ENCODE measurements around a stretch of chr1.

DNA sequence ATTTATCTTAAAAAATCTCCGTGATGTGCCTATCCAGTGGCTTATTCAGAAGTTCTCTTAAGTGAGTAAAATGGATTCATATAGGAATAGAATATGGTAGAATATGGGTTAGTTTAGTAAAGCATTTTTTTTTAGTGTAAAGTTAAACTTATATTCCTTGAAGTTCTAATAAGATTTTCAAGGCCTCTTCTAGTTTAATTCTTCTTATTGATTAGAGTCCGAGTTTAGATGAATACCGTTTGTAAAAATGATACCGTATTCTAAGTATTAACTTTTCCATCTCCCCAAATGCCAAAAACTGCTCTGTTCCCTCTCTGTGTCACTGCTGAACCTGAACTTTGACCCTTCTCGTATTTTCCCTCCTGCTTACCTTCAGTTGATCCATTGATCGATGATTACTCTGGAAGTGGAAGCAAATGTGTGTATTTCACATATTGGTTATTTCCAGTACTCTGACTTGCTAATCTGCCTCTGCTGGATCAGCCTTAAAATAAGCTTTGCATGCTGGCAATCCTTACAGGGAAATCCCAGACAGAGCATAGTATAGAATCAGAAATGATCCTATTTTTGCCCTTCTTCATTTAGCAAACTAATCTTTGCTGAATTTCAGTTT is 68.5 kb downstream of the KIF1B start:
- RRBS: no CpG with 5 or more reads among the region's 6 CpGs

DNA sequence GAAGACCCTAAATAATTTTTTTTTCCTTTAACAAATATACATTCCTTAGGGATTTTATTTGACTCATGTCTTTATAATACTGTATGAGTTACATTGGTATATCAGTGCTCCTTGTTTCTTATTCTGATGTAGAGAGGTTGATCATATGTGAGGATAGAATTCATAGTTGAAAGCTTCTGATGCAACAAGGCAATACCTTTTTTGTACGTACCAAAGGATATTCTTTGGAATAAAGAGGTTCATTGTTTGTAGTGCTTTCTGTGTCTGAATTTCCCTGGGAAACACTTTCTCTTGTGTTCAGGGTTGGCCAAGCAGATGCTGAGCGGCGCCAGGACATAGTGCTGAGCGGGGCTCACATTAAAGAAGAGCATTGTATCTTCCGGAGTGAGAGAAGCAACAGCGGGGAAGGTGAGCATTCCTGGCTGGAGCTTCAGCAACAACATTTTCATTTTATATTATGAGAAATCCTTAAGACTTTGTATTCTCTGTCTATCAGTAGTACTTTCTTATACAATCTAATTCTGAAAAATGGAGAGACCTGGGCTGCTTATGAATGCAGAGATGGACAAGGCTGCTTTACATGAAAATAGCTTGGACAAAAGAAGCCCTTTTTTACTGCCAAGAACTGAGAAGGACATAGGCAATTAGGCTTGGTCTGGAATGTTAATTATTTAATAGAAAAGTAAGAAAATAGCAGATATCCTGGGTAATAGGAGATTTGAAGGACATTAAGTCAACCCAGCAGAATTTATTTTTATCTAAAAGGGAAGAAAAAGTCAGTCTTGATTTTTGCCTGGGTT is 85.2 kb downstream of the KIF1B start:
- RRBS: no CpG with 5 or more reads among the region's 6 CpGs

- RRBS: no CpG with 5 or more reads among the region's 3 CpGs
Measured at GRCh38 chr1:10310585-10311095, 88.2 kb upstream of the PGD start.

- RRBS: no CpG with 5 or more reads among the region's 8 CpGs
Measured at GRCh38 chr1:10339728-10340249, 59.1 kb upstream of the PGD start.

DNA sequence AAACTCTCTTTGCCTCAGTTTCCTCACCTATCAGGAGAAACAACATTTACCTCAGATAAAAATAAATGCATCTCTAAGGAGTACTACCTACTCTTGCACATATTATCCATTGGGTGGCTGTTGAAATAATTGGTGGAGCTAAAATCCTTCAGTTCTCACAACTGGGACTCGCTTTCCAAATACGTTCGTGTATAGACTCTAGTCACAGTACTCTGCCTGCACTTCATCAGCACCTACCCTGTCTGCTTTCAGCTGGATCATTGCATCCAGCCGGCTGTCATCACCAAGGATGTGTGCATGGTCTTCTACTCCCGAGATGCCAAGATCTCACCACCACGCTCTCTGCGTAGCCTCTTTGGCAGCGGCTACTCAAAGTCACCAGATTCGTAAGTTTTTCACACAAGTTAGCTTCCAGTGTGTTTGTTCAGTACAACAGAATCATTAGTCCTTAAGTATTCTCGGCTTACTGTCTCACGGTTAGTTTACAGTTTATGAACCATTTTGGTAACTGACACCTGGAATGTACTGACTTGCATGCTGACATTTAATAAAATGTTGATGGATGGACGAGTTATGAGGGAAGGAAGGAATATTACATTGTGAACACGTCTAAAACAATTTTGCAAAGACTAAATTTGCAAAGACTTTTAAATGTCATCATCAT is 37.3 kb upstream of the PGD start:
- RRBS: no CpG with 5 or more reads among the region's 13 CpGs

GRCh38 chr1:10425675-10426464 is 4.4 kb upstream of the CENPS start:
- RRBS: no CpG with 5 or more reads among the region's 28 CpGs

GRCh38 chr1:10495910-10496482 is 21.2 kb downstream of the PEX14 start:
- RRBS: no CpG with 5 or more reads among the region's 17 CpGs

GRCh38 chr1:10628723-10629151 is 154.0 kb downstream of the PEX14 start:
- RRBS: no CpG with 5 or more reads among the region's 6 CpGs

GRCh38 chr1:10642165-10642795 is 154.2 kb downstream of the CASZ1 start:
- RRBS: 33% methylated on average over 2 of the region's 36 CpGs

DNA sequence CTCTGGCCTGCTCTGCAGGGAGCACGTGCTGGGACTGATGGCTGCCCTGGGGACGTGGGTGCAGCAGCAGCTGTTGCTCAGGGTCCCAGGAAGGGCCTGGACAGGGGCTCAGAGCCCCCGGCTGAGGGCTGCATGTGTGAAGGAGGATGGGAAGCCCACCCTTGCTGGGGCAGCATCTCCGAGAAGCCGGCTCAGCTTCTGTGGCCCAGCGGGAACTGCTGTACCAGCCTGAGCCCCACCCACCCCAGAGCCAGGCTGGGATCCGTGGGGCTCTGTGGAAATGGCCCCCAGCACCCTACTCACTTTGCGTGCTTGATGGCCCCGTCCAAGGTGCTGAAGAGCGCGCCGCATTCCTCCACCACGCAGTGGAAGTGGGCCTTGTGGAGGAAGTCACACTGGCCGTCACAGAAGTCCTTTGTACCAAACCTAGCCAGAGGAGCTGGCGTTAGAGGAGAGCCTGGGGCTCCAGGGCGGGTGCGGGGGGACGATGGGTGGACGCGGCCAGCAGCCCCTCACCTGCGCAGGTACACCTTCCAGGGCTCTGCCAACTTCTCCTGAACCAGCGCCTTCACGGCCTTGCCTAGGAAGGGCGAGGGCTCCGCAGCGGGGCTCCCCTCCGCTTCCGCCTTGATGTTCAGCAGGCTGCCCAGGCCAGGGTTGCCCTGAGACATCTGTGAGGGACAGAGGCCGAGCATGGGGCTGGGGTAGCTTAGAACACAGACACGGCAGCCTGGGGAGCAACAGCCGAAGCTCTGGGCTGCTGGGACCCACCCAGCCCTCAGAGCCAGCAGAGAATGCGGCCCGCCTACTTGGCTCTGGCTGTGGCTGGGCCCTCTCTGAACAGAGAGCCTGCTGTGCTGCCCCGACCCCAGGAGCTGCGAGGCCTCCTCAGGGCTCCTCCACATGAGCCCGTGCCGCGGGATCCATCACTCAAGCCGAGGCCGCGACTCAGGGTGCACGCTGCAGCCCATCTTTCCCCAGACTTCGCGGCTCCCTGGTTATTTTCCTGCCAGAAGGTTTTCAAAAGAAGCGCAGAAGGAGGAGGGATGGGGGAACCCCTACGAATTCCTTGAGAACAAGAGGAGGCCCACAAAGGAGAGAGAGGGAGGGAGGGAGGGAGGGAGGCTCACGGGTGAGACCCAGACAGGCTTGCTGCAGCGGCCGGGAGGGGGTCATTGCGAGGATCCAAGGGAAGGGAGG is 147.3 kb downstream of the CASZ1 start:
- RRBS: 78% methylated on average over 3 of the region's 50 CpGs

DNA sequence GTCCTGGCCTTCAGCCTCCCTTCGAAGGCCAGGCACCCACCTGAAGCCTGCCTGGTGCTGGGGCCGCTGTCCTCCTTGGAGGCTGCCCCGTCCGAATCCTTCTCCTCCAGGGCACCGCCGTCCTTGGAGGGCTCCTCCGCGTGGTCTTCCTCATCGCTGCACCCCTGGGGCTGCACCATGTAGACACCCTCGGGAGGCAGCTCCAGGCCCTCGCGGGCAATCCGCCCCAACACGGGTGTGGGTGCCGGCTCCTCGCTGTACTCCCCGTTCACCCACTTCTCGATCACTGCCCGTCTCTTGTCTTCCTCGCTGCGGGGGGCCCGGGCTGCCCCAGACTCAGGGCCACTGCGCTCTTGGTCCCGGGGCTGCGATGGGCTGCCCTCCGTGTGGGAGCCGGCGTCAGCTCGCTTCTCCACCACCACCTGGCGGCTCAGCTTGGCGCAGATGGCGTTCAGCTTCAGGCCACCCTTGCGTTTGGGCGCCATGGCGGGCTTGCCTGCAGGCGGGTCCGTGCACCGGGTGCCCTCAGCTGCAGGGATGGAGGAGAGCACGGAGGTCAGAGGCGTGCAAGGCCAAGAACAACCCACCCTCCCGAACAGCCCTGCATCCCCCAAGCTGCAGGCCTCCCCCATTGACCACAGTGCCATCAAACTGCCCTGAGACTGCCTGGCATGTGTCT is 131.3 kb downstream of the CASZ1 start:
- RRBS: 95% methylated on average over 9 of the region's 41 CpGs

GRCh38 chr1:10695399-10695707 is 101.1 kb downstream of the CASZ1 start:
- RRBS: no CpG with 5 or more reads among the region's 16 CpGs

DNA sequence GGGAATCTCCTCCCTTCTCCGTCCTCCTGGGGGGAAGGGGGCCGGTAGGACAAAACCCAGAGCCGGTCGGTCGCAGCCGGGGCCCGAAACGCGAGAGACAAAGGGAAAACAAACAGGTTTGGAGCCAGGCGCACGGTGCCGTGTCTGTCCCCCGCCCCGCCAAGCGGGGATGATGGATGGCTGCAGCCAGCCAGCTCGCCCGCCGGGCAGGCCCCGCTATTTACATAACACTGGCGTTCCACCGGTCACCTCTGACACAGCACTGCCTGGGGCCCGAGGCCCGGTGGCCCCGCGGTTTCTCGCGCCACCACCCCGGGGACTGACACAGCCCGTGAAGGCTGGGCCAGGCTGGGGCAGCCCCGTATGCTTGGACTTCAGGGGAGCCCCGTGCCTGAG is 91.9 kb downstream of the CASZ1 start:
- RRBS: 3% methylated on average over 6 of the region's 31 CpGs

GRCh38 chr1:10710562-10710961 is 85.9 kb downstream of the CASZ1 start:
- RRBS: no CpG with 5 or more reads among the region's 7 CpGs

DNA sequence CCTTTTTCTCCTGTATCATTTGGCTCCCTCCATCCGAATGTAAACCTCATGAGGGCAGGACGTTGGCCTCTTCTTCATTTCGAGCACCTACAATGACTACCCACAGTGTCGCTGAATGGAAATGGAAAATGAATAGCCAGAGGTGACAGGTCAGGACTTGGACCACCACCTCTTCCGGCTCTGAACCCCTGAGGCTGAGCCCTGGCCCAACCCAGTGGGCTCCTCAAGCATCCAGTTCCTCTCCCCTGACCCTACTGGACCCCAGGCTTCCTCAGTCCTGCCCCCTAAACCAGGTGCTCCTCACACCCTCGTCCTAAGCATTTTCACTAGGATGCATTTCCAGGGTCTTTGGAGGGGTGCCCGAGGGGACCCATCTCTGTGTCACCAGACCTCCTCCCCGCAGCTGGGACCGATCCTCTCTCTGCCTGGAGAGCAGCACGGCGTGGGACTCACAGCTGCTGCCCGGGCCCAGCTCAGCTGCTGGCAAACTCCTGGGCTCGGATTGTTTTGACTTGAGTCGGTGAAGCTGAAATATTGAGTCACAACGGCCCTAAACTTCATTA is 42.1 kb downstream of the CASZ1 start:
- RRBS: no CpG with 5 or more reads among the region's 15 CpGs

- RRBS: no CpG with 5 or more reads among the region's 14 CpGs
Measured at GRCh38 chr1:10776170-10776914, 20.1 kb downstream of the CASZ1 start.

GRCh38 chr1:10784946-10785527 is 11.4 kb downstream of the CASZ1 start:
- RRBS: no CpG with 5 or more reads among the region's 8 CpGs

DNA sequence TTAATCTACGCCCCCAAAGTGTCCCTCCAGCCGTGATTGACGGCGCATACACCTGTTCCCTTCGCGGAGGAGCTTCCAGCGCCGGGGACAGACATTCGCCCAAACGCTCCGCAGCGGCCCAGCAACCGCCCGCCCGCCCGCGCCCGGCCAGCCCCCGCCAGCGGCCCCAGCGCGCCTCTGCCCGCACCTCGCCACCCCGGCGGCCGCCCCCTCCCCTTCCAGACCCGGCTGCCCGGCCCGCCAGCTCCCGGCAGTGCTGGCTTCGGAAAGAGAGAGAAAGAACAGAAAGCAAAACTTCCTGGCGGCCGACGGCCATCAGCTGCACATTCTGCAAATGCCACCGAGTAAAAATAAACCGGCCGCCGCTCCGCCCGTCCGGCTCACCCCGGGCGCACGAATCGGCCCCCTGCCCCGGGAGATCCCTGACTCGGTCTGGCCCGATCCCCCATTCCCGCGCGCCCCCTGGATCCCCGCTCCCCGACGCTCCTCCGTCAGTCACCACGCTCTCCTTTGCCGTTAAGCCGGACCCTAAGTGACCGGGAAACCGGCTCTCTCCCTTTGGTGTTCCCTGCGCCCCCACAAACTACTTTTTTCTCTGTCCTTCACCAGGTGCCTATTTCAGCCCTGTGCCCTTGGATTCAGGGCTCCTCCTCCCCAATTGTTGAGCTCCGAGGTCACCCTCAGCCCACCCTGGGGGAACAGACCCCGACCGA is 1.5 kb downstream of the CASZ1 start:
- RRBS: 5% methylated on average over 20 of the region's 65 CpGs

GRCh38 chr1:10818123-10818471 is 21.7 kb upstream of the CASZ1 start:
- RRBS: no CpG with 5 or more reads among the region's 5 CpGs

DNA sequence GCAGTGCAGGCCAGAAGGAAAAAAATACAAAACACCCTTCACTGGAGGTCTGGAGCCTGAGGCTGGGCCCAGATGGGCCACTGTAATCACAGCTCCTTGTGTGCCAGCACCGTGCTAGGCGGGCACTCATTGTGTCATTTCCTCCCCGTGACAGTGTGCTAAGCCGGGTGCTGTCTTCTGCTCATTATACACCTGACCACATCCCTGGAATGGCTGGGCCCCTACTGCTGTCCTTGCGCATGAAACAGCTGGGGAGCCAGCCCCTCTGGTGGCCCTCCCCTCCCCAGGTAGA is 78.2 kb downstream of the C1orf127 start:
- RRBS: no CpG with 5 or more reads among the region's 5 CpGs

Data from amniotic epithelial cell (primary cell).